Subcutaneous preadipocyte (primary cell): ENCODE results near the genes RND3 and TNFAIP6.

GRCh38 chr2:145751387-145752133 is 1231.6 kb upstream of the ZEB2 start:
- CAGE, long polyA plus RNA, result no peak

DNA sequence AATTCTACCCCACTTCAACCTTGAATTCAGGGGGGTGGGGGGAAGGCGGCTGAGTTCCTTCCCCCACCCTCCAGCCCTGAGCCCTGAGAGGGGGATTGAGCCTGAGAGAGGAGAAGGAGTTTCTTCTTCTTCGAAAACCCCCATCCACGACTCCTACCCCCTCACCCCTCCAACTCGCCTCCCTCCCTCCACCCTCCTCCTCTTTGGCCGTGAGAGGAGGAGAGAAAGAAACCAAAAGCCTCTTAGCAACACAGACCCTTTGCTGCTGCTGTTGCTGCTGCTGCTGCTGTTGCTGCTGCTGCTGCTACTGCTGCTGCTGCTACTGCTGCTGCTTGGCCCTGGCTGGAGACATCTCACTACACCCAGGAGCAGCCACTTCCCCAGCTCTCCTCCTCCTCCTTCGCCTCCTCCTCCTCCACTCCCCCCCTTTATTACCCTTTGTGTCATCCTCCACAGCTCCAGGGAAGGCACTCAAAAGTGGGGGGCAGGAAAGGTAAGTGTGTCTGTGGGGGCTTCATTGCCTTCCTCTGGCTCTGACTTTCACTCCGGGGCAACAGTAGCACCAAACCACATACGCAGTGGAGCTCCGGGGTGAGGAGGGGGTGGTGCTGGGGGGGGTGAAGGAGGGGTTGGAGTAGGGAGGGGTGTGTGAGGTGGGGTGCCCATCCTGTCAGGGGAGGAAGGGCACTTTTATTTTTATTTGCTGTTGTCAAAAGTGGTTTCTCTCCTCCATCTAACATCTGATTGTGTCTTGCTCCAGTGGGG is 483 bp downstream of the MBD5 start:
- CAGE, long polyA plus RNA, result start-site peak on the minus strand centred at position 369 of the sequence, 58 bp wide, 60 and 70 reads in 2 replicates

- CAGE, long polyA plus RNA, result no peak
Measured at GRCh38 chr2:148099836-148100223, 78.9 kb downstream of the MBD5 start.

- CAGE, long polyA plus RNA, result no peak
Measured at GRCh38 chr2:148261715-148262341, 240.9 kb downstream of the MBD5 start.

GRCh38 chr2:148262728-148263706 is 242.1 kb downstream of the MBD5 start:
- CAGE, long polyA plus RNA, result no peak

GRCh38 chr2:148263723-148264295 is 242.9 kb downstream of the MBD5 start:
- CAGE, long polyA plus RNA, result no peak

DNA sequence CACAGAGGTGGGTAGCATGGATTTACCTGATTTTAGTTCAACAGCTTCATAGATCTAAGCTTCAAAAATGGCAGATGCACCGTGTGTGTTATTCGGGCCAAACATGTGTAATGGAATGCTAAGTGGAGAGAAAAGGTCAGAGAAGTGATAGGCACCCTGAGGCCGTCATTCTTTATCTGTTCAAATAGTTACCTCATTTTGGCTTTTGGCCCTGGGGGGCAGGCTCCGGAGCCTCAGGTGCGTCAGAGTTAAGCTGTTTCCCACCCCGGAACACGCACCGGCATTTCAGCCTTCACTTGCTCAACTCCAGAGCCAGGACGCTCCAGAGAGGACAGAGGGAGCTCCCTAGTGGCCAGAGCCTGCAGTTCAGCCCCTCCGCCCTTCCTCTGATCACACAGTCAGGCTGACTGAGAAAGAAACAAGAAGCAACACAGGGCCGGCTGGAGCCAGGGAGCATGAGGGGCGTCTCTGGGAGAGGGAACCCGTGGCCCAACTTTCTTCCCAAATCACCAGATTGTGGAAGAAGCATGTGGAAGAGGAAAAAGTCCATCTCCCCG is 135.2 kb upstream of the EPC2 start:
- CAGE, long polyA plus RNA, result no peak

DNA sequence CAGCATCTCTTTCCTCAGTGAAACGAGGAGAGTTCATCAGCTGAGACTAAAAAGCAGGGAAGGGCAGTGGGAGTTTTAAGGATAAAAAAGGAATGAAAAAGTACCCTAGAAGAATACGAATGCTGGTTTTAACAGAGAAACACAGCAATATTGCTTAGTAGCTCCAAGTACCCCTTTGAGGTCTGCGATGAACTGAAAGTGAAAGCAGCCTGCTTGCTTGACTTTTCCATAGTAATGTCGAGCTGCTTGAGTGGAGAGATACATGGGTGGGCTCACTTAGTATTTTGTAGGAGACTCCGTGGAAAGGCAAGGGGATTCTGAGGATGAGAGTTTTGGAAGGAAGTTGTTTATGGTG is 91.6 kb upstream of the EPC2 start:
- CAGE, long polyA plus RNA, result no peak

DNA sequence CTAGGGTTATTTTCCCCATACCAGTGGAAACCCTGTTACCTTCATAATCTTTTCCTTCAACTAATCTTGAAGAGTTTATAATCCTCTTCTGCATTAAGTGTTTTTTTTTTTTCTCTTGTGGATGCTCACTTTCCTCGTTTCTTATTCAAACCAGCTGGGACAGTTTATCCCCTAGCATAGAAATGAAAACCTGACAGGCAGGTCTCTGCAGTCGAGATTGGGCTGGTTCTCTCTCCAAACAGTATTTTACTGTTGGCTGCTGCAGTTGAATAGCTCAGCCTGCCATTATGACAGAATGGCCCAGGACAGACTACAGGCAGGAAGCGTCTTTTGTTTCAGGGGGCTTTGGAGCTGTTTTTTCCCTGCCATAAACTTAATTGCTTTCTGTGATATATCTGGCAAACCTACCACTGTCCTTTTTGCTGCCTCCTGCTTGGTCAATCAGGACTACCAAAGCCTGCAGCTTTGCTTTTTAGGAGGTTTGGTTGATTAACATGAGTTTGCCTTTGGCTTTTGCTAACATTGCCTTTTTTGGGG is 128.5 kb downstream of the LYPD6B start:
- CAGE, long polyA plus RNA, result no peak

GRCh38 chr2:149585074-149585770 is 2.4 kb downstream of the MMADHC start:
- CAGE, long polyA plus RNA, result no peak

- CAGE, long polyA plus RNA, result no peak
Measured at GRCh38 chr2:149920180-149920550, 332.6 kb upstream of the MMADHC start.

GRCh38 chr2:150001789-150002085 is 414.2 kb upstream of the MMADHC start:
- CAGE, long polyA plus RNA, result no peak

DNA sequence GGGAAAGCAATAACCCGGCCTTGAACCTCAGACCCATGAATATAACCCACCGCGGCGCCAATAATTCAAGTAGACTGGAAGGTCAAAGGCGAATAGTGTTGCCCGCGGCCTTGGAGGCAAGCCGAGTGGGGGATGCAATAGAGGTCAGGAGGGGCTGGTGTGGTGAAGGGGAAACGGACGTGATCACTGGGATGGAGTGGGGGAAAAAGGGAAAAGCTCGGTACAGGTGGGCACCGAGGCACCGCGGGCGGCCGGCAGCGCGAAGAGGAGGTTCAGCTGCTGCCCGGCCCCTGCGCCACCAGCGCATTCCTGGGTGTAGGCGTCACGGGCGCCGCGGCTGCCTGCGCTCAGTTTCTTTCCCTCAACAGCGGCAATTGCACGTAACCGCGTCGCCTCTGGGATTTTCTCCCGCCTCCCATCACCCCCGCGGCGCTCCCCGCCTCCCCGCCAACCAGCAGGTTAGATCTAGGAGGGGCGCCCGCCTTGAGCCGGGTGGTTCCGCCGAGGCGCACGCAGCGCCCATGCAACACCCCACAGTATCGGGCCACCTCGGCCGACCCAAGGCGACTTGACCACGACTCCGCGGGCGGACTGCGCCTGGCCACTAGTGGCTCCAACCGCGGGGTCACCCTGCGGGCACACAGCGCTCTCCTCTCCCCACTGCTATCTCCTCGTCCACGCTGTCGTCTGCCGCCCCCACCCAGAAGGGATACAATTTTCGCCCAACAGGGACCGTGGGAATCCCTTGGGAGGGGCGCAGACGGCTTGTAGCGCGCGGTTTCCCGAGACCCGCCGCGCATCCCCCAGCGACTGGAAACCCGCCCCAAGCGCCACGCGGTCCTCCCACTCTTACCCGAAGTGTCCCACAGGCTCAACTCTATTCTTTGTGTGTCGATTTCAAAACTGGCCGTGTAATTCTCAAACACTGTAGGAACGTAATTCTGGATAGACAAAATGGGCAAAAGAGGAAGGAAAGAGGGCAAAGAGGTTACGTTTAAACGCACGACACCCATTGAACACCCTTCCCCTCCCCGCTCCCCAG is 1.3 kb downstream of the RND3 start:
- CAGE, long polyA plus RNA, result no peak

GRCh38 chr2:150486918-150488032 is at the start of gene RND3:
Gene RND3 (minus strand): TSS chr2:150487667.
- CAGE, long polyA plus RNA, result start-site peak on the minus strand at chr2:150487664-150487670, 493 and 79 reads in 2 replicates

DNA sequence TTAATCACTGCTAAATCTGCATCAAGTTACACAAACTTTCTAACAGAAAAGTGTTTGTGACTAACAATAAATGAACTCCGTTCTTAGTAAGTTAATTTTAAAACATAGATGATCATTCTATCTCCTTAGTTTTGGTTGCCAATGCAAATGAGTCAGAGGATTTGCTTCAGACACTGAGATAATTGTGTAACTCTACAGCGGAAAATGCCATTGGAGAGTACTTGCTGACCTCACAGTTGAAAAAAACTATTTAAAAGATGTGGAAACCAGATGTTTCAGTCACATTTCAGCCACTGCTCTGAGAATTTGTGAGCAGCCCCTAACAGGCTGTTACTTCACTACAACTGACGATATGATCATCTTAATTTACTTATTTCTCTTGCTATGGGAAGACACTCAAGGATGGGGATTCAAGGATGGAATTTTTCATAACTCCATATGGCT is at the start of gene TNFAIP6:
TSS of gene TNFAIP6 (plus strand) at position 278 of the 444 bp plus-strand sequence.
- CAGE, long polyA plus RNA, result no peak

- CAGE, long polyA plus RNA, result no peak
Measured at GRCh38 chr2:151771154-151772347, 37.3 kb upstream of the NEB start.

DNA sequence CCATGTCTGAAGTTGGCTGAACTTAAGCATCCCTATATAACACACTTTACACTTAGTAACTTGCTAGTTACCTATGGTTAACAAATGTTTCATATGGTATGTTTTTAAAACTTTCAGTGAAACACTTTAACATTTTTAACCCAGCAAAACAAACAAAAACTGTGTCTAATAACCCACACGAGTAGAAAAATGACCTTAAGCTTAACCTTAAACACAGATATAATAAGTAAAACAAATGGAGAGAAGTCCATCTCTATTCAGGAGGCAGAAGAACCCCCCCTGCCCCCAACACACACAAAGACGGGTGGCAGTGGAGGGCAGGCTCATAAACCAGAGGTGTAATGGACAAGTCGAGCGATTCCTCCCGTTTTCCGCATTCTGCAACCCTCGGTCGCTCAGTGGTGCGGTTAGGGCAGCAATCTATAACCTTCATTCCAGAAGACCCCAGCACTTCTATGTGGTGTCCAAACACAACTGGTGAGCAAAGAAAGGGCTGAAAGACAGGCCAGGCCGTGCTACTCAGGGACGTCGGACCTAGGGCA is 843 bp downstream of the ARL5A start:
- CAGE, long polyA plus RNA, result no peak

- CAGE, long polyA plus RNA, result no peak
Measured at GRCh38 chr2:151853315-151853885, 25.2 kb upstream of the ARL5A start.

GRCh38 chr2:151860325-151860703 is 32.1 kb upstream of the ARL5A start:
- CAGE, long polyA plus RNA, result no peak

GRCh38 chr2:152378538-152379308 is 43.7 kb downstream of the FMNL2 start:
- CAGE, long polyA plus RNA, result no peak